ENCODE measurements around a stretch of chr4.

DNA sequence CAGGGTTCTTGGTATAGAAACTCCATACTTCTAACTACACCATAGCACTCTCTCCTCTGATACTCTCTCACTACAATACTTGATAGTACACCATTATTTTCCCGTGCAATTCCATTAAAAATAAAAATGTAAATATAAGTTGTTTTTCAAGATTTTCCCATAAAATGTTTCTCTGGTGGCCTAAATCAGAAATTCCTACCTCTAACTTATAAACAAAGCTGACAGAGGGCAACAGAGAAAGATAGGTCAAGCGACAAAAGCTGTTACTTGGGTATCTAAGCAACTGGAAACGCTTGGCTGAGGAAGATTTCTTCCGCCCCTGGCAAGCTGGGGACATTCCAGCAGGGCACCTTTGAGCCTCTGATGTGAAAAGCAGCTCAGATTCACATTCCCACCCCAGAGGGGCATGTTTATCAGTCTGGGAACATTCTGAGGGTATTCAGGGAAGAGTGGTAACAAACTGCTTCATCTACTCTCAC, 3.6 kb upstream of the CDS1 start:
- PRO-cap, 2 experiments = no peak in any of the 2 experiments

- PRO-cap, 2 experiments = peak in 2 of 2 experiments; most common minus-strand start chr4:84582675 (in 2)
Measured at GRCh38 chr4:84582198-84582807, 624 bp upstream of the CDS1 start.

- PRO-cap, 2 experiments = no peak in any of the 2 experiments
Measured at GRCh38 chr4:84585398-84586022, 2.6 kb downstream of the CDS1 start.

GRCh38 chr4:84683203-84683843, 100.4 kb downstream of the CDS1 start:
- PRO-cap, 2 experiments = no peak in any of the 2 experiments

GRCh38 chr4:84724335-84725062, 141.6 kb downstream of the CDS1 start:
- PRO-cap, 2 experiments = no peak in any of the 2 experiments

DNA sequence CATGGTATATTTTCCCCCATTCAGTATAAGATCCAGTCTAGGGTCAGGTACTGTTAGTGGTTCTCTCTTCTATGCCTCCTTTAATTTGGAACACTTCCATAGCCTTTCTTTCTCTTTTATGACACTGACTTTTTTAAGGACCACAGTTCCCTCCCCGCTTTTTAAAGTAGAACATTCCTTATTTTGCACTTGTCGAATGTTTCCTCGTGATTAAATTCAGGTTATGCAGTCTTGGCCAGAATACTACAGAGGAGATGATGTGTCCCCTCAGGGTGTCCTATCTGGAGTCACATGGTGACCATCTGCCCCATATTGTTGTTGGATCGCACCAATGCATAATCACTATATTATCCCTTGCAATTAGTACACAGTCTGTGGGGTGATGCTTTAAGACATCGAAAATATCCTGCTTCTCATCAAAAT, 27.4 kb downstream of the WDFY3 start:
- PRO-cap, 2 experiments = no peak in any of the 2 experiments

GRCh38 chr4:84939942-84940643, 26.4 kb downstream of the WDFY3 start:
- PRO-cap, 2 experiments = no peak in any of the 2 experiments

DNA sequence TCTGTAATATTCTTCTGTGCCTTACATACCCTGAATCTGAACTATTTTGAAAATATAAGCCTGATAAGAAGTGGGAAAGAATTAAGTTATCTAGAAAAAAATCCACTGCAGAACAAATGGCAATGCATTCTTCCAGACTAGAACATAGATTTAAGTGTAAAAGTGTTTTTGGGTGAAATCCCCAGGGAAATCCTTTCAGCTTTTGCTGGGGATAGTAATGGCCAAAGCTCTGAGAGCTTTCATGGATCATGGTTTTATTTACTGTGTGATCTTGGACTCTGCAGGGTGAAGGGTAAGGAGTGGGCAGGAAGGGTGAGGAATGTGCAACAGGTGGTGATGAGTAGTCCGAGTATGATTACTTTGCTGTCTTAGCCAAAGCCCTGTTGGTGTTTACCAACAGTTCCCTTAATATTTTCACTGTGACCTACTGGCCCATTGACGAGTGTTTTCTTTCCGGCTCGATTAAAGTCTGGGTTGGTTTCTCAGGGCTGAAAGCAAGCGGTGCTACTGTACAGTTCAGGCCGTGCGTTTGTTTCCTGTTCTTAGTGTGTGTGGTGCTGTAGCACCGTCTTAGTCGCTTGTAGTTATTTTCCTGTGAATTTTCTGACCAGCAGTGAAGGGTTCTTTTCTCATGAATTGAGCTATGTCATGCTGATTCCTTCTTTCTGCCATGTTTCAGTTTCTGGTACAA, 2.5 kb downstream of the ARHGAP24 start:
- PRO-cap, 2 experiments = no peak in any of the 2 experiments

- PRO-cap, 2 experiments = no peak in any of the 2 experiments
Measured at GRCh38 chr4:85498218-85498762, 23.3 kb downstream of the ARHGAP24 start.

GRCh38 chr4:85510458-85510964, 35.6 kb downstream of the ARHGAP24 start:
- PRO-cap, 2 experiments = no peak in any of the 2 experiments

DNA sequence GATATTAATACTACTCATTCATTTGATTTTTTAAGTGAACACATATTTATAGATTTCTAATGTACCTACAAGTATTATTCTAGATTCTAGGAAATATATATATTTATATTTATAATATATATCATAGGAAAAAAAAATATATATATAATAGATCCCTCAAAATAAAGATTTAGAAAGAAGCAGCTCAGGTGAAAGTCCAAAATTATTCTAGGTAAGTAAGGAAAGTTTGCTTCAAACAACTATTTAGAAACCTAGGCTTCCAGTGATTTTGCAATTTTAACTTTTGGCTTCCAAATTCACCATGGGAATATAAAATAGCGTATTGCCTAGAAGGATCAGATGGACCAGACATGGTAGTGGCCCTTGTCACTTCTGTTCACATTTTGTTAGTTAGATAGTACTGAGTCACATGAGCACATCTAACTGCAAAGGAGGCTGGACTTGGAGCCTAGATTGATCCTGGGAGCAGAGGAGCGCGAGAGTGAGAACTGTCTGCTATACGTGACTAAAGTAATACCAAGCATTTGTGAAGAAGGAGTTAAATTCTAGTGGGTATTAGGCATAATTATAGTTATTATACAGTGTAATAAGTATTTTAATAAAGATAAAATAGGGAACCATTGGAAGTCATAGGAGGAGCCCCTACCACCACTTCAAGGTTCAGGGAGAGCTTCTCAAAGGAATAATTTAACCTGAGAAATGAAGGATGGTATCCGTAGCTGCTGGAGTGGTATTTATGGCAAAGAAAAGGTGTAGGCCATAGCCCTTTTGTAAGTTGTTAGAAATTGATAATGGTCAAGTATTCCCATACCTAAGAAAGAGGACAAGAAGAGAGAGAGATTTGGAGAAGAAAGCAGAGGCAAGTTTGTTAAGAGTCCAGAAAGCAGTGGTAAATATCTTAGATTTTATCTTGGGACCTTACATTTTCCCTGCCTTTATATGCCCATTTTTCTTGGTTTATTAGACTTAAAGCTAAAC, 102.4 kb downstream of the ARHGAP24 start:
- PRO-cap, 2 experiments = no peak in any of the 2 experiments

DNA sequence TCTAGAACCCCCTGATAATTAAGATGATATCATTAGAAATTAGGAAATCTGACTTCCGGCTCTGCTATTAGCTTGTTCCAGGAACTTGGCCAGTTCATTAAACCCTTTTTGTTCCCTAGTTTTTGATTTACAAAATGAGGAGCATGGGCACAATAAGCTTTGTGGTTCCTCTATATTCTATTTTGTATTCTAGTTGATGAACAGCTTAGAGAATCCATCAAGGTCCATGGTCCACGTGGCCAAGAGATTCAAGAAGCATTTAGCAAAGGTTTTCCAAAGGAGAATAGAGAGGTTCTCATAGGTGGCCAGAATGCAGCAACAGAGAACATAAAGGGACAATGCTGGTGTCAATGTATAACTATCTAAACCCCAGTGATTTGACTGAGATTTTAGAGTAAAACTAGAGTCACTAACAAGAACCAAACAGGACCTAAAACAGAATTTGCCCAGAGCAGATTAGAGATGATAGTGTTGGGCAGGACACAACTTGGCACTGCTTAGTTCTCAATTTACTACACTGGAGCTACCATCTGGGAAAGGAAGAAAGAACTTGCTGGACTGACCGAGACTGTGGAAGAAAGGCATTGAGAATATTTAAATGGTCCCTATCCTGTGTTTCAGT, 407.6 kb downstream of the ARHGAP24 start:
- PRO-cap, 2 experiments = no peak in any of the 2 experiments

GRCh38 chr4:85928805-85929663, 430.8 kb downstream of the MAPK10 start:
- PRO-cap, 2 experiments = no peak in any of the 2 experiments

DNA sequence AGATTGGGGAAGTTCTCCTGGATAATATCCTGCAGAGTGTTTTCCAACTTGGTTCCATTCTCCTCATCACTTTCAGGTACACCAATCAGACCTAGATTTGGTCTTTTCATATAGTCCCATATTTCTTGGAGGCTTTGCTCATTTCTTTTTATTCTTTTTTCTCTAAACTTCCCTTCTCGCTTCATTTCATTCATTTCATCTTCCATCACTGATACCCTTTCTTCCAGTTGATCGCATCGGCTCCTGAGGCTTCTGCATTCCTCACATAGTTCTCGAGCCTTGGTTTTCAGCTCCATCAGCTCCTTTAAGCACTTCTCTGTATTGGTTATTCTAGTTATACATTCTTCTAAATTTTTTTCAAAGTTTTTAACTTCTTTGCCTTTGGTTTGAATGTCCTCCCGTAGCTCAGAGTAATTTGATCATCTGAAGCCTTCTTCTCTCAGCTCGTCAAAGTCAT, 284.9 kb downstream of the MAPK10 start:
- PRO-cap, 2 experiments = no peak in any of the 2 experiments

DNA sequence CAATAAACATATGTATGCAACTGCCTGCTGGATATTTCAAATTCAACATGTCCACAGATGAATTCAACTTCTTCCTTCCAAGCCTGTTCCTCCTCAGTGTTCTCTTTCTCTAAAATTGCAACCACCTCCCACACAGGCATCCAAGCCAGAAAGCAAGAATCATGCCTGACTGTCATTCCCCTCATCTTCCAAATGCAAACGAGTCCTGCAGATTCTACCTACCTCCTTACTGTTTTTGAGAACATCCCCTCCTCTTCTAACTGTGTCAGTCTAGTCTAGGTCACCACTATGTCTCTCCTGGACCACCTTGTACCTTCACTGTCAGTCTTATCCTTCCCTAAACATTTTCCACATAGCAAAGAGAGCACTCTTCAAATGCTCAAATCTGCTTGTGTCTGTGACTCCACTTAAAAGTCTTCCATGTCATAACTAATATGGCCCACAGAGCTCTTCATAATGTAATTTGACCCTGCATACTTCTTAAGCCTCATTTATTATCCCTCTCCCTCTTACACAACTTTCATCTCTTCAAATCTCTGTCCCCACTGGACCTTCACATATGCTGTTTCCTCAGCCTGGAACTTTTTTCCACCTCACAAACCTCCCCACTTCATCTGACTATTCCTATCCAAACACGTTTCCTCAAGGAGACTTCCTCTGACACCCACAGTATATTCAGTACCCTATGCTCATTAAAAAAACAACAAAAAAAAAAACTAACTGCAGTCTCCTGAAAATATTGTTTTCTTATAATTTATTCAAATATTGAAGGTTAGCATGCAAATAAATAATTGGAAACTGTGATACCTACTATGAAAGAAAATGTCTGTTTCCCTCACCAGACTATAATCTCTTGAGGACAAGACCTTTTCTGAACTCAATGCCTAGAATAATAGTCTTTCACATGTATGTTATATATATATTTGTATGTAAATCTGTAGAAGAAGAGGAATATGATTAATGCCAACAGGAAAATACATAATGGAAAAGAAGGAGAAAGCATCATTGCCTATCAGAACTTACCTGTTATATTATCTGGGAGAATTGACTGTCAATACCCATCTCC, 25.5 kb downstream of the MAPK10 start:
- PRO-cap, 2 experiments = no peak in any of the 2 experiments

GRCh38 chr4:86845664-86846239, 3.4 kb downstream of the SLC10A6 start:
- PRO-cap, 2 experiments = no peak in any of the 2 experiments

DNA sequence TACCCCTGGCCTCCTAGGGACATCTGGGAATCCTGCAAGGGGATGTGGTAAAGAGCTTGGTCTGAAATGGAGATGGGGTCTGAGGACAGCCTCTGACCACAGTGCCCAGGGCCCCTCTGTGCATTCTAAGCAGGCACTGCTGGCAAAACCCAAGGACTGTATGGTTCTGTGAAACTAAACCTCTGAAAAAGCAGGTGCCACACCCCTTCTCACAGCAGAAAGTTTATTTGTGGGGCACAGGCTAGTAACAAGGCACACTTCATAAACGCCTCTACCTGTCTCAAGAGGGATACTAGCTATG, 638 bp upstream of the SLC10A6 start:
- PRO-cap, 2 experiments = no peak in any of the 2 experiments

GRCh38 chr4:86971522-86972345, 36.9 kb downstream of the AFF1 start:
- PRO-cap, 2 experiments = no peak in any of the 2 experiments

GRCh38 chr4:87014294-87014858, 79.6 kb downstream of the AFF1 start:
- PRO-cap, 2 experiments = no peak in any of the 2 experiments

GRCh38 chr4:87045556-87046400, 111.0 kb downstream of the AFF1 start:
- PRO-cap, 2 experiments = no peak in any of the 2 experiments

All from helper T cell (primary cell).